BJ (cell line): Measurements from ENCODE around the genes RAB11FIP3, NHLRC4, METTL26 and MCRIP2.

DNA sequence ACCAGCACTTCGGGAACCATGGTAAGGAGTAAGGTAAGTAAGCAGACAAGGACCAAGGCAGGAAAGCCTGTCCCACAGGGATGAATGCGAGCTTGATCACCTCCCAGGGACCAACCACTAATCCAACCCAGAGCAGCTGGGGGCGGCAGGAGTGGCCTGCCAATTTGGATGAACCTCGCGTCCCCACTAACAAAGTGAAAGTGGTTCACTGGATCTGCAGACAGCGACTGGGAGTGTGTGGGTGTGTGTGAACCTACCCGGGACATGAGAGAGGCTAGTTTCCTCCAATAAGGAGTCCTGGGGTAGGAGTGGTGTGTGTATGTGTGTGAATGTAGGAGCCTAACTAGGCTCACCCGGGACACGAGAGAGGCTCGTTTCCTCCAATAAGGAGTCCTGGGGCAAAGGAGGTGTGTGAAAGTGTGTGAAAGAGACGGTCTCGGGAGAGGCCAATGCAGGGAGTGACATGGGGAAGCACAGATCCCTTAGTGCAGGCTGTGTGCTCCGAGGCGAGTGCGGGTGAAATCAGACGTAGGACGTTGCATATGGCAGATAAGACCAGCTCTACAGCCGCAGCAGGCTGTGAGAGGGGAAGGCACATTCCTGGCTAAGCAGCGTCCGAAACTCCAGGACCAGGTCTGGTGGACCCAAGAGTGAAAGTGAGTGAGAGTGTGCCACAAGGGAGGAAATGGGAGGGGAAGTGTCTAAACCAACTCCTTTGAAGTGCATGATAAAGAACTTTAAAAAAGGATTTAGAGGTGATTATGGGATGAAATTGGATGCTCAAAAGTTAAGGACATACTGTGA is 11.5 kb downstream of the POLR3K start:
- CAGE, long polyA plus RNA, result no peak
- RRBS, result 63% methylated on average over 1 of the region's 20 CpGs

DNA sequence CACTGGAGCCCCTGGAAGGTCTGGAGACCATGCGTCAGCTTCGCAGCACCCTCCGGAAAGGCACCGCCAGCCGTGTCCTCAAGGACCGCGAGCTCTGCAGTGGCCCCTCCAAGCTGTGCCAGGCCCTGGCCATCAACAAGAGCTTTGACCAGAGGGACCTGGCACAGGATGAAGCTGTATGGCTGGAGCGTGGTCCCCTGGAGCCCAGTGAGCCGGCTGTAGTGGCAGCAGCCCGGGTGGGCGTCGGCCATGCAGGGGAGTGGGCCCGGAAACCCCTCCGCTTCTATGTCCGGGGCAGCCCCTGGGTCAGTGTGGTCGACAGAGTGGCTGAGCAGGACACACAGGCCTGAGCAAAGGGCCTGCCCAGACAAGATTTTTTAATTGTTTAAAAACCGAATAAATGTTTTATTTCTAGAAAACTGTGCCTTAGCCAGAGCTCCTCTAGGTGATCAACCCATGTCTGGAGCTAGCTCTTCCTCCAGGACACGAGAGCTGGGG is 7.5 kb downstream of the MPG start:
- CAGE, long polyA plus RNA, result no peak
- RRBS, result no CpG with 5 or more reads among the region's 18 CpGs

GRCh38 chr16:85986-86922 is 8.2 kb downstream of the MPG start:
- CAGE, long polyA plus RNA, result no peak
- RRBS, result no CpG with 5 or more reads among the region's 34 CpGs

- CAGE, long polyA plus RNA, result no peak
- RRBS, result no CpG with 5 or more reads among the region's 29 CpGs
Observed at GRCh38 chr16:260980-261764, 14.6 kb downstream of the RGS11 start.

- CAGE, long polyA plus RNA, result no peak
- RRBS, result no CpG with 5 or more reads among the region's 17 CpGs
Observed at GRCh38 chr16:348945-349666, 3.4 kb downstream of the AXIN1 start.

- CAGE, long polyA plus RNA, result no peak
- RRBS, result 4% methylated on average over 15 of the region's 57 CpGs
Observed at GRCh38 chr16:380816-381590, 775 bp downstream of the PGAP6 start.

- CAGE, long polyA plus RNA, result no peak
- RRBS, result 1% methylated on average over 40 of the region's 124 CpGs
Observed at GRCh38 chr16:425241-426101, at the start of gene RAB11FIP3. Gene RAB11FIP3, plus strand, starts transcription at chr16:425649.

DNA sequence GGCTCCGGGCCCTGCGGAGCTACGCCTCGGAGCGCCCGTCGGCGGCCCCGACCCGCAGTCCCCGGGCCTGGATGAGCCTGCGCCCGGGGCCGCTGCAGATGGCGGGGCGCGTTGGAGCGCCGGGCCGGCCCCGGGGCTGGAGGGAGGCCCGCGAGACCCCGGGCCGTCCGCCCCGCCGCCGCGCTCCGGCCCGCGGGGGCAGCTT is 555 bp downstream of the RAB11FIP3 start:
- CAGE, long polyA plus RNA, result no peak
- RRBS, result under 1% methylated on average over 21 of the region's 33 CpGs

DNA sequence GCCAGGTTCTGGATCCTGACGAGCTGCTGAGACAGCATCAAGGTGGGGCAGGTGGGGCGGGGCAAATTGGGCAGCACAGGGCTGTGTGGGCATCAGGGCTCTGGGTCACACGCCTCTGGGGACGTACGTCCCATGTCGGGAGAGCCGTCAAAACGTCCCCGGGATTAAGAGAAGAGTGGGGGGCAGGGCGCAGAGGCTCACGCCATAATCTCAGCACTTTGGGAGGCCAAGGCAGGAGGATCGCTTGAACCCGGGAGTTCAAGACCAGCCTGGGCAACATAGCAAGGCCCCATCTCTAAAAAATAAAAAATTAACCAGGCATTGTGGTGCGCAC is 4.9 kb upstream of the CAPN15 start:
- CAGE, long polyA plus RNA, result no peak
- RRBS, result 82% methylated on average over 2 of the region's 14 CpGs

- CAGE, long polyA plus RNA, result no peak
- RRBS, result 93% methylated on average over 4 of the region's 19 CpGs
Observed at GRCh38 chr16:536544-537011, 9.1 kb downstream of the CAPN15 start.

- CAGE, long polyA plus RNA, result no peak
- RRBS, result 39% methylated on average over 5 of the region's 36 CpGs
Observed at GRCh38 chr16:566526-567652, at the start of gene NHLRC4. Gene NHLRC4, plus strand, starts transcription at chr16:567005.

GRCh38 chr16:584152-584741 is 5.6 kb upstream of the RAB40C start:
- CAGE, long polyA plus RNA, result no peak
- RRBS, result 34% methylated on average over 5 of the region's 19 CpGs

GRCh38 chr16:593474-594091 is 3.7 kb downstream of the RAB40C start:
- CAGE, long polyA plus RNA, result no peak
- RRBS, result no CpG with 5 or more reads among the region's 19 CpGs

DNA sequence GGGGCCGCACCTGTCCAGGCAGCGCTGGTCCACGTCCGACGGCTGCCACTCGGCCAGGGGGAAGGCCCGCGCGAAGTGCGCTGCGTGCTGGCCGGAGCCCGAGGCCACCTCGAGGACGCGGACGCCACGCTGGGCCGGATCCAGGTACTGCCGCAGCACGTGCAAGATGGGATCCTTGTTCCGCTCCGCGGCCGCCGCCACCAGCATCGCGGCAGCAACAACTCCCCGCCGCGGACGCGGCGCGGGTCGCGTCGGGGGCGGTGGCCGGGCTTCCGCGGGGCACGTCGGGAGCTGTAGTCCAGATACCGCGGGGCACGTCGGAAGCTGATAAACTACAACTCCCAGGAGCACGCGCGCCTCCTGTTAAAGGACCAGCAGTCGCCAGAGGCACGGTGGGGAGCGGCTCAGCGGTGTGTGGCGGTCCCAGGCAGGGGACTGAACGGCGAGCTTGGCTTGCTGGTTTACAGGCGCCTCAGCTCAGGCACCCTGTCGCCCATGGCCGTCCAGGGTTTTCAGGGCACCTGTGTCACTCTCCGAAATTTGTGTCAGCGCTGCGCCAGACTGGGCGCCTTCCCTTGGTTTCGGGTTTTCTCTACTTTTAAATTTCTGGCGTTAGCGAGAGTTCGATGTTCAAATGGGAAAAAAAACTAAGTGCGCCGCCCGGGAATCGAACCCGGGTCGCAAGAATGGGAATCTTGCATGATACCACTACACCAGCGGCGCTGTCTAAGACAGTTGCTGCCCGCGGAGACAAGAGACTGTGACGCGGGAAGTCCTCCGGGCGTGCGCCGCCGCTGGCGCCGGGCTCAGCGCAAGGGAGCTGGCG is at the start of gene METTL26:
TSS of gene METTL26 (minus strand) at position 222 of the 826 bp plus-strand sequence.
- CAGE, long polyA plus RNA, result start-site peak on the minus strand centred at position 232 of the sequence, 90 bp wide, 691 and 253 reads in 2 replicates
- RRBS, result under 1% methylated on average over 23 of the region's 90 CpGs

- CAGE, long polyA plus RNA, result no peak
- RRBS, result 1% methylated on average over 74 of the region's 126 CpGs
Observed at GRCh38 chr16:641363-642529, at the start of gene MCRIP2. Gene MCRIP2, plus strand, starts transcription at chr16:641828.

GRCh38 chr16:649507-649933 is 355 bp downstream of the WDR90 start:
- CAGE, long polyA plus RNA, result no peak
- RRBS, result under 1% methylated on average over 27 of the region's 47 CpGs

DNA sequence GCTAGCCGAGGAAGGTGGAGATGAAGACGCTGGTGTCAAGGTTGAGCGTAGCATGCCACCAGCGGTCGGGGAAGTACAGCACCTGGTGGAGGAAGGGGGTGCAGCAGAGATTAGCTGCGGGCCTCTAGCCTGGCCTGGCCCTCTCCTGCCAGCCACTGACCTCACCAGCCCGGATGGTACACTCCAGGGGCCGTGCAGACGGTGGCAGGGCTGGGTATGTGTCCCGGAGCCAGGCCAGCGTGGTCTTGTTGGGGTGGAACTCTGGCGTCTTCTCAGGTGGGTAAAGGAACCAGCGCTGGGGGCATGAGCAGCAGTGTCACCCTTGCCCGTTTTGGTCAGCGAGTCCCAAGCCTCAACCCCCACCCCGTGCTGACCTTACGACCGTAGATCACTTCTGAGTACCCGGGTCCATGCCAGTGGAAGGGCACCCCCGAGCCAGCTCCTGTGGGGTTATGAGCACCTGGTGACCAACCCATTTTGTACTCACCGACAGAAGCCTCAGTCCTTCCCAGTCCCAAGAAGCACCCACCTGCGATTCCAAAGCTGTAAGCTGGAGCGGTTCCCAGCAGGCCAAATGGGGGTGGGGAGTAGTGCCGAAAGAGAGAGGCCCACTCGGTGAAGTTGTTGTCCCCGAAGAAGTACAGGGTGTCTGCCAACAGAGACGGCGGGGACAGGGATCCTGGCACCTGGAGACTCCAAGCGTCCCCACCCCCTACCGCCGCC is 1.2 kb downstream of the JMJD8 start:
- CAGE, long polyA plus RNA, result no peak
- RRBS, result 85% methylated on average over 4 of the region's 31 CpGs

GRCh38 chr16:806836-807714 is 6.5 kb upstream of the GNG13 start:
- CAGE, long polyA plus RNA, result no peak
- RRBS, result 3% methylated on average over 7 of the region's 57 CpGs

- CAGE, long polyA plus RNA, result no peak
- RRBS, result 73% methylated on average over 2 of the region's 10 CpGs
Observed at GRCh38 chr16:879934-880162, 79.3 kb upstream of the GNG13 start.

DNA sequence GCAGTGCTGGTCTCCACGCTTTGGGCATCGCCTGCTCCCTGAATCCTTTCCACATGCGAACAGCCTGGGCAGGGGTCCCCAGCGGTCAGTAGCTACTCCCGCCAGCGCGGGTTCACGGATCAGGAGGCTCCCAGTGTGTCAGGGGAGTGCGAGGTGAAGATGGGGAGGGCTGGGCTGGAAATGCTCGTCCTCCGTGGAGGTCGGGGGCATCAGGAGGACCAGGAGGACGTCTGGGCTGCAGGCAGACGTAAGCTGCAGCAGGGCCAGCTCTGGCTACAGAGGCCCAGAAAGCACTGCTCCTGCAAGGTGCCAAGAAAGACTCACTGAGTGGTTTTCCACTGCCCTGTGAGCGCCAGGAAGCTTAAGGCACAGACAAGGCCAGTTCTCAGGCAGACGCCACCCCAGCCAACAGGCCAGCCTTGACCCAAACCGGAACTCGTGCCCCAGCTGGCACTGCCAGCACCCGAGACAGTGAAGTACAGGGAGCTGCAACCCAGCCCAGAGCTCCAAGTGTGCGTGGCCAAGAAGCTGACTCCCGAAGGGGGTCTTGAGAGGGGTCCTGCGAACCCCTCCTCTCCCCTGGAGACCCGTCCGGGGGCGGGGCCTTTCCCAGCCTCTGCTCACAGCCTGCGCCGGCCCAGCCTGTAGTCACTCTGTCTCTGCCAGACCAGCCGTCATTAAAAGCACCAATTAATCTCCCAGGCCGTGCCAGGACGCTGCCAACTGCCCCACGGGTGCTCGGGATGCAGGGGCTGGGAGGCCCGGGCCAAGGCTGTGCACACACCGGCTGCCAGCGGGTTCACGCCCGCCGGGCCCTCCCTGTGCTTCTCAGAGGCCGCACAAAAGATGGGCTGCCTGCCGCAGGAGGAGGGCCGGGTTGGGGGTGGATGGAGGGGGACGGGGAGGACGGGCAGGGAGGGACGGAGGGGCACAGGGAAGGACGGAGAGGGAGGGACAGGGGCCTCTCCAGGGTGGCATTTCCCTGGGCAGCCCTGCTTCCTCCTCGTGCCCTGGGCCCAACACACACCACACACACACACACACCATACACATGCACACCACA is 4.4 kb upstream of the SOX8 start:
- CAGE, long polyA plus RNA, result no peak
- RRBS, result 38% methylated on average over 8 of the region's 46 CpGs